Trachea (tissue), 1 donor: ENCODE measurements around a stretch of chr2.

DNA sequence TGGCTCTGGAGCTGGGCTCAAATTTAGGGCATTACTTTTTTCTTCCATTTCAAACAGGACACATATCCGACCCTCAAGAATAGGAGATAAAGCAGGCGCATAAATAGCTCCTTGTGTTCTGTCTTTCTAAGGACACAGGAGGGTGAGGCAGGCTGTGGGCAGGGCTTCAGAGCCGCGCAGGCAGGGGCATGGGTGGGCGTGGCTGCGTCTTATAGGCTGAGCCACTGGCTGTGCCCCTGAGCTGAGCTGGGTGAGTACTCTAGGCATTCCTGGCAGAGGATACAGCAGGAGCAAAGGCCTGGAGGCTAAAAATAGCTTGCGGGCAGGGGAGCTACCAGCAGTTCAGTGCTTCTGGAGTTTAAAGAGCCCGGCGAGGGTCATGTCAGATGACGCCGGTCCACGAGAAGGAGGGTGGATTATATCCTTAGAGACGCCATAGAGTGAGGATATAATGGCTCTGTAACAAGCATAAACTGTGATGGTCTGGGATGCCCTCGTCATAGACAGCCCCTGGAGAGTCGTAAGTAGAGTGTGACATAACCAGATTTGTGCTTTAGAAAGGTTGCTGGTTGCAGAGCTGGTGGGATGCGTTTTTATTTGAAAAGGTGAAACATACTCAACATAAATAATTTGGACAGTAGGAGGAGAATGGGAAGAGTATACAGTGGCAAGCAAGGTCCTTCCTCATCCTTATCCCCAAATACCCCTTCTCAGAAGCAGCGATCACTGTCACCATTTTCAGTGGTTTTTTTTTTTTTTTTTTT lies 31.6 kb upstream of the PDIA6 start:
- PRO-cap: unidirectional peak, plus-strand start at position 266 of the sequence; unidirectional peak, plus-strand start at position 308 of the sequence

DNA sequence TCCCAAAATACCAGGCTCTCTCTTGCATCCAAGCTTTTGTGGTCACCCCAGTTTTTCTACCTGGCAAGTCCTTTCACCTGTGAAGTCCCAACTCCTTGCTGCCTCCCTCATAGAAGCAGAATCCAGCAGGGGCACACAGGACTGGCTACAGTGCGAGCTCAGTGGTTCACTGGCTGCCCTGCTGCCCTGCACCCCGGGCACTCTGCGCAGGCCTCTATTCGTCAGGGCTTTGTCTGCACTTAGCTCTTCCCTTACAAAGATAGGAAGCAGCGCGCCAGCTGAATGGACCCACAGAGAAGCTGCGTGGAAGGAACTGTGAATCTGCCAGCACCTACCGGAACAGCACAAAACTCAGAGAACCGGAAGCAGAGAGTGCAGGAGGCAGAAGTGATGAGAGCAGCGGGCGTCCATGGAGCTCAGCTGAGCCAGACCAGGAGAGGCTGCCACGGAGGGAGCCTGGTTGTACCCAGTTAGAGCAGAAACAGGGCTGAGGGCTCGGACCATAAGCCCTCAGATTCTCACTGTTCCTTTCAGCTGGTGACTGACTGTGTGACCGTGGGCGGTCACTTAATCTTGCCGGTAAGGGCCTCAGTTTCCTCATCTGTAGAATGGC lies 884 bp upstream of the C2orf50 start:
- PRO-cap: no peak

- PRO-cap: no peak
These were observed 45.6 kb downstream of the SLC66A3 start for GRCh38 chr2:11200856-11201231.

GRCh38 chr2:11220917-11221582 lies 65.8 kb downstream of the SLC66A3 start:
- PRO-cap: no peak

- PRO-cap: no peak
These were observed 71.9 kb downstream of the SLC66A3 start for GRCh38 chr2:11227207-11227617.

GRCh38 chr2:11286324-11286879 lies 58.0 kb downstream of the ROCK2 start:
- PRO-cap: no peak

DNA sequence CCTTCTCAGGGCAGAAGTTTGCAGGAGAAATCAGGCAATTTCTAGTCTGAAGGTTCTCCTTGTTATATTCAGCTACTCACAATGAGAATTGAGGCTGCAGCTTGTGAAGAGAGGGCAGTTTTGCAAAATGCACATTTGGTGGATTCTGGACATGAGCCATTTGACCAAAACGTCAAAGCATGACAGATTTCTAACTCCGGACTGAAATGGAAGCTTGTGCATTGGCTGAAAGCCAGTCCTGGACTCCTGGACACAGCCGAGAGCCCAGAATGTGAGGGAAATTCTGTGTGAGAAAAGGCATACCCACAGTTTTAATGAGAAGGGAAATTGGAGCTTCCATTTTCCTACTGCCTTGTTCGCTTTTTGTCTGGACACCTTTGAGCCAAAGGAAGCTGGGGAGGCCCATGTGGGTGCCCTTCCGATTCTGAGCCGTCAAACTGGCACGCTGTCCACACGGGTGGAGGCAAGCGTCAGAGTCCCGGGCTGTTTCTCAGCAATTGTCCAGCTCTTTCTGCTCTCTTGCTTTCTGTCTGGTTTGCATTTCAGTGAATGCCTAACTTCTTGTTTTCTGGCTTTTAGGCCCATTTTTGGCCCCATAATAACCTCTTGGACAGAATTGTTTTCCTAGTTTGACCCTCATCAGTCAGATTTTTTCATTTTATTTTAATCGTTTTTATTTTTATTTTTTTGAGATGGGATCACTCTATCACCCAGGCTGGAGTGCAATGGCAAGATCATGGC lies 23.8 kb upstream of the ROCK2 start:
- PRO-cap: no peak

DNA sequence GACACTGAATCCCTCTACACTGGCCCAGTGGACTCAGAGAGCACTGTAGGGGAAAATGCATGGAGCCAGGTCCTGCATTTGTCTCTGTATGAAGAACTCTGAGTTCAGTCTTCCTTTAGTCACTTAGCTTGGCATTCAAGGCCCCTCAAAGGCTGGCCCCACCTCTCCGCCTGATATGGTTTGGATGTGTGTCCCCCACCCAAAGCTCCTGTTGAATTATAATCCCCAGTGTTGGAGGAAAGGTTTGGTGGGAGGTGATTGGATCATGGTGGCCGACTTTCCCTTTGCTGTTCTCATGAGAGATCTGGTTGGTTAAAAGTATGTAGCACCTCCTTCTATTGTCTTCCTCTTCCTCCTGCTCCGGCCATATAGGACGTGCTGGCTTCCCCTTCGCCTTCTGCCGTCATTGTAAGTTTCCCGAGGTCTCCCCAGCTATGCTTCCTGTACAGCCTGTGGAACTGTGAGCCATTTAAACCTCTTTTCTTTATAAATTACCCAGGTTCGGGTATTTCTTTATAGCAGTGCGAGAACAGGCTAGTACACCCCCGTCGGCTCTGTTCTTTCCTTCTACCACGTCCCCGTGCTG lies 11.2 kb upstream of the NTSR2 start:
- PRO-cap: no peak

GRCh38 chr2:11757150-11757715 lies 10.8 kb downstream of the LPIN1 start:
- PRO-cap: no peak

GRCh38 chr2:11773719-11774453 lies 27.5 kb downstream of the LPIN1 start:
- PRO-cap: no peak

DNA sequence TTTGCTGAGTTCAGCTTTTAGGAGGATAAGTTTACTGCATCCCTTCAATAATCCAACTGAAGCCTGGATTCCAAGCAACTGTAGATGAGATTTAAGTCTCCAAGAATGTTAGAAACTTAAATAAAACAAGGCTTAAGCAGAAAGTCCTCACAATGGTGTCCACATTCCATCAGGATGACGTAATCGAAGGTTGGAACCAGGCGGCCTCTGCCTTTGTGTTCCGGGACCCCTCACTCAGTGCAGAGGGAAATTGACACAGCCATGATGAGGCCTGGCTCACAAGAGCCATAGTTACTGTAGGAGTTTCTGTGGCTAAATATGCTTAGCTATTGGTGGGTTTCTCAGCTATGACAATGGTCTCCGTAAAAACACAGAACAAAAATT lies 260.5 kb downstream of the LPIN1 start:
- PRO-cap: no peak

GRCh38 chr2:12031568-12032163 lies 285.2 kb downstream of the LPIN1 start:
- PRO-cap: no peak

DNA sequence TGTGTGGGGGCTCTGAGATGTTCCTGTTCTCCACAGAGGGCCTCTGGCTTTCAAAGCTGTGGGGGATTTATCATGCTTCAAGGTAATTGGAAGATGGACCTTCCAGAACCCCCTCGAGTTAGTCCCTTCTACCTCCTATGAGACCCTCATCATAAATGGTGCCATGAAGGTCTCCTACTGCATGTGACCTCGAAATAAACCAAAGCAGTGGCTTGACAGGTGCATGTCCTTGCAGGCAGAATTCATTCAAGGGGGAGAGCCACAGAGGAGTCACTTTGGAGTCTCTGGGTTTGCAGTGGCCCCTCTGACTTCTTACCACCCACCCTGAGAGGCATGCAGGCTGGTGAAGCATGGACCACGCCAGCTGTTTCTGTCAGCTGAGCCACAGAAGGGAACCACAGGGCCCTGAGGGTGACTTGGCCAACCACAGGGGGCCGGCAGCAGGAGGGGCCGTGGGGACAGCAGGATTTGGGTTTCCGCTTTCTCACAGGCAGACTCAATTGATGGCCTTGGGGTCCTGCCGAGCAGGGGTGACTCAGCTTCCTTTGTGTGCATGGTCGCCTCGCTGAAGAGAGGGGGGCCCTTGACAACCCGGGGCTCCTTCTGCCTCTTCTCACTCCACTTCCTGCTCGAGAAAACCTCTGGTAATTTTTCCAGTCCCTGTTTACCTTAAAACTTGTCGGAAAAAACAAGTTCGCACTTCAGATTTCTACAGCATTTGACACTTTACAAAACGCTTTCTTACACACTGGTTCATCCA lies 310.9 kb downstream of the LPIN1 start:
- PRO-cap: no peak

DNA sequence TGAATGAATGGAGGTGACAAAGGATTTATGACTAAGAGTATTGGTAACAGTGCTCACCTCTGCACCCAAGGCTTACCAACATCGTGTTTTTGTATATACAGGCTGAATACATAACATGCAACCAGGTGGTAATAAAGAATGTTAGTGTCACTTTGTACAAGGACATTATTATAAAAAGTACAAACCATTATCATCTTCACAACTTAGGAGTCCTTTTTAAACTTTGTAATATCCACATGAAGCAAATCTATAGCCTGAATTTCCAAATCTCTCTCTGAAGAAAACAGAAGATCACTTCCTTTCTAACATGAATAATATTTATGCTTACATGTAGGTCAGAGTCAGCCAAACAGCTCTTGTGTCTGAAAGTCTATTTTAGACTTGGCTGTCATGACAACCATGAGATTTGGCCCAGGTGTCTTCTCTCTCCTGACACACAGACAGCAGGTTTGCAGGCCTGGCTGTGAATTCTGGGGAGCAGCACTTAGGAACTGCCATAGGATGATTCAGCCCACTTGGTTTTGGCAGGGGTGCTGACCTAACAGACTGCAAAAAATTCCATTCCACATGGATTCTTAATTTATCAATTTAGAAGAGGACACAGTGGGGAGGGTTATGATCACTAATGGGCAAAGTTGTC lies 454.2 kb upstream of the TRIB2 start:
- PRO-cap: no peak

DNA sequence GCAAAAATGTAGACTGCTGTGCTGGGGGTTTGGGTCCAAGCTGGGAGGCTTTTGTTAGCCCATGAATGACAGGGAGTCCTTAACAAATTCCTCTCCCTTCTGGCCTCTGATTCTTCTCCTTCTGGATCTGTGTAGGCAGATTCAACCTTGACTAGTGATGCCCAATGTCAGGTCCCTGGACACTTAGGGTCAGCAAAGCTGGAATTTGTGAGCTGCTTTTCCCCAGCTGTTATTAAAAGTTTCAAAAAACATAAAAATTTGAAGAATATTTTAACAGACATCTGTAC lies 335.1 kb upstream of the TRIB2 start:
- PRO-cap: no peak

GRCh38 chr2:12456072-12456878 lies 260.5 kb upstream of the TRIB2 start:
- PRO-cap: no peak

DNA sequence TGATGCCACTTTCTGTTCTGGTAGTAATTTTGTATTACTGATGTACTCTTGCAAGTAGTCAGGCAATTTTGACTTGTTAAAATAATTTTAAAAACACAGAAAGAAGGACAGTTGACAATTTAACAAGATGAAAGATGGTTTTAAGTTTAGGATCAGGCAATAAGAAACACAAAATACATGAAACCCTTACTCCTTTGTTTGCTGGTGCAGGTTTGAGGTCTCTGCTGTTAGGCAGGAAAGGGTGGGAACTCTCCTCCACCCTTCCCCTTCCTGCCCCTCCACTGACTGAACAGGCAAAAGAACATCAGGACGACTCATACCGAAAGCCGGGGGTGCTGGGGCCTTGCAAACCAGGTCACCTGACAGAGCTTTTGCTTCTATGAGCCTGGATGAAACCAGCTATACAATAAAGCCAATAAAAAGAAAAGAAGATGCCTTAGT lies 215.4 kb upstream of the TRIB2 start:
- PRO-cap: no peak

GRCh38 chr2:12587959-12588789 lies 128.6 kb upstream of the TRIB2 start:
- PRO-cap: no peak

- PRO-cap: unidirectional peak, minus-strand start at chr2:12806718
These were observed 89.8 kb downstream of the TRIB2 start for GRCh38 chr2:12806475-12806984.

- PRO-cap: no peak
These were observed 91.4 kb downstream of the TRIB2 start for GRCh38 chr2:12808035-12808692.